RPMI7951 (cell line): ENCODE measurements around a stretch of chr1.

DNA sequence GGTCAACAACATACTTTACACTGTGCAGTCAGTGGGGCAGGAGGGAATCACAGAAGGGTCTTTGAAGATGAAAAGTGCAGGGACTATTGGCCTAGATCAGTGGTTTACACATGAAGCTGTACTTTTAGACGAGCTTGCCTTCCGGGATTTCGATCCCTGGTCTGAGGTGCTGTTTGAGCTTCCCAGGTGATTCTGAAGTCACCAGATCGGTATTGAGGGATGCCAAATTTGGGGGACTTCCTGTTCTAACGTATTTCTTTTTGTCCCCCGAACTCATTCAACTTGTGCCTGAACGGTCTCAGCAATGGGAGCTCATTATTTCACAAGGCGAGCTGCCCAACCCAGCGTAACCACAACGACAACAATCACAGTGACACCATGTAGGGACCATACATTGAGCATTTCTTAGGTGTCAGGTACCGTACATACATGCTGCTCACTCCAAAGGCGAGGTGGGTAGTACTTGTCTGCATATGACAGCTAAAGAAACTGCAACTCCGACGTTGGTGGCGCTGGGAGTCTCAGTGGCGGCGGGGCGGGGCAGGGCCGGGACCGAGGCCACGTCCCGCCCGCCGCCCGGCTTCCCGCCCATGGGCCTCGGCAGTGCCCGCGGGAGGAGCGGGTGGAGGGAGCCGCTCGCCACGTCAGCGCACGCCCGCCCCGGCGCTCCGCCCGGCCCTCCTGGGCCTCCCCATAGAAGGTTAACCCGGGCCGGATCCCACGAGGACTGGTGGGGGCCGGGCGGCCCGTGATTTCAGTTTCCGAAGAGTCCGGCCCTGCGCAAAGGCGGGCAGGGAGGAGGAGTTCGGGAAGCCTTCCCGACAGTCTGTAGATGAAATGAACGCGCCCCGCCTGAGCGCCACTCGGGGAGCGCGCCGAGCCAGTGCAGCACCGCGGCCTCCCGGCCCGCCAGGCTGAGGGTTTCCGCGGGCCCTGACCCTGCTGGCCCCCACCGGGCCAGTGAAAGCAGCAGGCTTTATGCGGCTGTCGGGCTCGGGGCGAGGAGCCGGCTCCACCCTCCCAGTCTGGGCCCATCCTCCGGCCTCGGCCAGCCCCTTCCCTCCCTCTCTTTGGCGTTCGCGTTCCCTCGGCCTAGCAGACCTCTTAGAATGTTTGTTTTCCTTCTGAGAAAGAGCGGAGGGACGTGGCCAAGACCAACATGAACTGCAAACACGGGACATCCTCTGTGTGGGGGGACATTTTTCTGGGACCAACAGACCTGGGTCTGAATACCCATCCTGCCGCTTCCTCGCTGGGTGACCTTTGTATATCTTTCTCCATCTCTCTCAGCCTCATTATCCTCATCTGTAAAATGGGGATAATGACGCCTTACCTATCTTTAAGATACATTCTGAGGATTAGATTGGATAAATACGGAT, 119.8 kb upstream of the JUN start:
- RAMPAGE, long total RNA: no peak

DNA sequence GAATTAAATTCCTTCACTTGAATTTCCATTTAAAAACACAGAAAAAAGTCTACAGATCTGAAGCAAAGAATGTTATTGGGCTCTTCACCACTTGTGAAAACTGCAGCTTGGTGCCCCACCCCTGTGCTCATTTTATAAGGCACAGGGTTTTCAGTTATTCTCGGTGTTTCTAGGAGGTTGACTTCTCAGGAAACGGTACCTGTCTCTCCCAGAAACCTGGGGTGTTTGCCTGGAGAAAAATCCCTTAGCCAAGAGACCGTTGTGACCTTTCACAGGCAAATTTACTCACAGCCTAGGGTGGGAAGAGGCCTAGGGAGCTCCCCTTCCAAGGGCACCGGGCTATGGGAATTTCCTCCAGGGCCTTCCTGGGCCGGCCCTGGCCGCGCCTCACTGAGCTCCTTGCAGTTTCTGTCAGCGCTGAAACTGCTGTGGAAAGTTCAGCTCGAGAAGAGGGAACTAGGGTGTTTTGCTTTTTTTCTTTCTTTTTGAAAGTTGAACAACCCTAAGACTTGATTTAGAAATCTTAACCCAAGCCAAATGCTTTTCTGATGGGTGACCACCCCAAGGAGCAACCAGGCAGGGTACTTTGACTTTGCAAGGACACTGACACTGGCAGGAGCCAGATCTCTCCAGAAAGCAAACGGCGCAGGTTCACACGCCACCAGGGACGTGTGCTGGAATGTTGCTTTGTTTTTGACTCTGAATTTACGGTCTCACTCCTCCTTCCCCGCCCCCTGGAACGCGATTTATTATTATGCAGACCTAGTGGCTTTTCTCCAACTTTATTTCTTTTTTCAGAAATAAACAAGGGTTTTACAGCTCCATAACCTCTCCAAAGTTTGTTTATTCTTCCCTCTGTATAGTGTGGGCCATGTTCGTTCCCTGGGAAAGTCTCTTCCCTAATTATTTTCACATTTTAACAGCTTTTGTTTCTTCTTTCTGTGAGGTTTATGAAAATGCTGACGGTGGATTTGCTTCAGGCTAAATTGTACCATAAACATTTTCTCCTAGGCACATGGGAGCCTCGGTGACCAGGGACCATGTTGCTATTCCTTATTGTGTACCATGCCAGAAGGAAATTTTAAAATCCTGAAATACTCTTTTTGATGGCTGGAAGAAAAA, 229.6 kb upstream of the JUN start:
- RAMPAGE, long total RNA: no peak

- RAMPAGE, long total RNA: no peak
Observed at GRCh38 chr1:59015614-59016246, 231.9 kb upstream of the JUN start.

- RAMPAGE, long total RNA: no peak
Observed at GRCh38 chr1:59020091-59020867, 236.4 kb upstream of the JUN start.

GRCh38 chr1:59043989-59044247, 253.0 kb upstream of the FGGY start:
- RAMPAGE, long total RNA: no peak

DNA sequence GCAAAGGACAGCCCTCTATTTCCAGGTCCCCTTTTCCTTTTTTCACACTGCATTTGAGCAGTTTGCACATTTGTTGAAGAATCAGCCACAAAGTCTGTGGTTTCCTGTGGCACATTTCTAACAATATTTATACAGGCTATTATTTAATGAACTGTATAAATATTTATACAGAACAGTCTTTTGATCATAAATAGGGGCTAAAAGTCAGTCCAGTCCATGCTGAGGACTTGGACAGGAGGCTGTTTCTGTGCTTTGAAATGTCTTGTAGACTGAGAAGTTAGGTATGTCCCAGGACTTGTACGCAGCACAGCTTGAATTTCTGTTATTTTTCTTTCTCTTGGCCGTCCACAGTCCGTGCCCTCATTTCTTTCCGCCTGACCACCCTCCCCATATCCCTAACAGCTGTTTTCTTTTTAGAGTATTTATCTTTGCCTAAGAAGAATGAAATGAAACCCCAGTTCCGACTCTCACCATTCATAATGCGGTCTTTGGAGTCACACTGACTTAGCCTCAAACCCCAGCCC, 19.7 kb downstream of the FGGY start:
- RAMPAGE, long total RNA: no peak

GRCh38 chr1:59543169-59543826, 246.4 kb downstream of the FGGY start:
- RAMPAGE, long total RNA: no peak

- RAMPAGE, long total RNA: no peak
Observed at GRCh38 chr1:59549698-59550545, 253.0 kb downstream of the FGGY start.

DNA sequence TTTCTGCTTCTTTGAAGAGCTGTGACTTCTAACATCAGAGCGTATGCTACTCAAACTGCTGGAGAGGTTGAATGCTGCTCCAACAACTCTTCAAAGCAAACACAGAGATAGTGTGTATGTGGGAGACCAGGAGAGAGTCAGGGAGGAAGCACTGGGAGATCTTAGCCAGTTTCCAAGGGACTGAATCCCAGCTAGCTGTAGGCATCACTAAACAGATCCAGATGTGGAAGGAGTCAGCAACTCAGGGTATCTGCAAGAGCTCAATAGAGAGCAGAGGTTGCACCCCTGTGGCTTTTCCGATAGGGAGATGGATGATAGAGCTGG, 168.9 kb upstream of the HOOK1 start:
- RAMPAGE, long total RNA: no peak

DNA sequence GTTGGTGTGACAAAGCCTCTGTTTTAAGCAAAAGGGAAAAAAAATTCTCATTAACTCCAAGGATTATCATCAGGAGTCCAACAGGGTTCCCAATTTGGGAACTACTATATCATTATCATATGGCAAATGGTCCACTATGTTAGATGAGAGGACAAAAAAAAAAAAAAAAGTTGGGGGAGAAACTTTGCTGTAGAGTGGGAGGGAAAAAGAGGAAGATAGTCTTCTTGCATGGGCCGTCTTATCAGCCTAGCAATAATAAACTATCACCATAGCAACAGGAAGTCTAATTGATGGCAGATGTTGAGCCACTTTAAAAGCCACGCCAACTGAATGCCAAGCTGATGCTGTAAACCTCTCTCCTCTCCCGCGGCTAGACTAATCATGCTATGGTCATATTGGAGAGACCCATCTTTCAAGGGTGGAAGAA, 122.3 kb upstream of the HOOK1 start:
- RAMPAGE, long total RNA: no peak

- RAMPAGE, long total RNA: no peak
Observed at GRCh38 chr1:59743189-59743939, 71.4 kb upstream of the HOOK1 start.

- RAMPAGE, long total RNA: no peak
Observed at GRCh38 chr1:59936205-59936747, 9.7 kb upstream of the CYP2J2 start.

DNA sequence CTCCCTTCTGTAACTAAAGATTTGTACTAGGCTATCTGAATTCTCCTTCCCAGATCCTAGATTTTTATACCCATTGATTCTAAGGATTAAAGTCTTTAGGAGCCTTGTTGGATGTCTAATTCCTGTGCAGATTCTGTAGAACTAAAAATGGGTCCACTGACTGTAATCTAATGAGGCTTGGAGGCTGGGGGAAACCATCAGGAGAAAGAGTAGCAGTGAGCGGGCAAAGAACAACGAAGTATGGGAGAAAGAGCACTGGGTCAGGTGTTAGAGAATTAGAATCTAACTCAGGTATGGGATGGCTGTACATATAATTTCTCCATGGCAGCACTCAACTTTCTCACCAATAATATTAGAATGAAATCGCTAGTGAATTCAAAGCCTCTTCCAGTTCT, 74.3 kb upstream of the C1orf87 start:
- RAMPAGE, long total RNA: no peak

DNA sequence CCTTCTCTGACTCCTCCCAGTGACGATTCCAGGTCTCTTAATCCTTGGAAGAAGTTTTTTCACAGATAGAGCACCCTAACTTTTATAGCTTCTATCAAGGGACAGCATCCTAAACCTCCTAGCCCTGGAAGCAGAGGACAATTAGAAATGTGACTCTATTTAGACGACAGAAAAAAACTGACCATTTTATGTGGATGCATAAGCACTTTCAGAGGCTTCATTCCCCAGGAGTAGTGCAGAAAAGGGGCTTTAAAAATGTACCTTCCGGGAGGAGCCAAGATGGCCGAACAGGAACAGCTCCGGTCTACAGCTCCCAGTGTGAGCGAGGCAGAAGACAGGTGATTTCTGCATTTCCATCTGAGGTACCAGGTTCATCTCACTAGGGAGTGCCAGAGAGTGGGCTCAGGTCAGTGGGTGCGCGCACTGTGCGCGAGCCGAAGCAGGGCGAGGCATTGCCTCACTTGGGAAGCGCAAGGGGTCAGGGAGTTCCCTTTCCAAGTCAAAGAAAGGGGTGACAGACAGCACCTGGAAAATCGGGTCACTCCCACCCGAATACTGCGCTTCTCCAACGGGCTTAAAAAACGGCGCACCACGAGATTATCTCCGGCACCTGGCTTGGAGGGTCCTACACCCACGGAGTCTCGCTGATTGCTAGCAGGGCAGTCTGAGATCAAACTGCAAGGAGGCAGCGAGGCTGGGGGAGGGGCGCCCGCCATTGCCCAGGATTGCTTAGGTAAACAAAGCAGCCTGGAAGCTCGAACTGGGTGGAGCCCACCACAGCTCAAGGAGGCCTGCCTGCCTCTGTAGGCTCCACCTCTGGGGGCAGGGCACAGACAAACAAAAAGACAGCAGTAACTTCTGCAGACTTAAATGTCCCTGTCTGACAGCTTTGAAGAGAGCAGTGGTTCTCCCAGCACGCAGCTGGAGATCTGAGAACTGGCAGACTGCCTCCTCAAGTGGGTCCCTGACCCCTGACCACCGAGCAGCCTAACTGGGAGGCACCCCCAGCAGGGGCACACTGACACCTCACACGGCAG, 416.6 kb upstream of the C1orf87 start:
- RAMPAGE, long total RNA: no peak

DNA sequence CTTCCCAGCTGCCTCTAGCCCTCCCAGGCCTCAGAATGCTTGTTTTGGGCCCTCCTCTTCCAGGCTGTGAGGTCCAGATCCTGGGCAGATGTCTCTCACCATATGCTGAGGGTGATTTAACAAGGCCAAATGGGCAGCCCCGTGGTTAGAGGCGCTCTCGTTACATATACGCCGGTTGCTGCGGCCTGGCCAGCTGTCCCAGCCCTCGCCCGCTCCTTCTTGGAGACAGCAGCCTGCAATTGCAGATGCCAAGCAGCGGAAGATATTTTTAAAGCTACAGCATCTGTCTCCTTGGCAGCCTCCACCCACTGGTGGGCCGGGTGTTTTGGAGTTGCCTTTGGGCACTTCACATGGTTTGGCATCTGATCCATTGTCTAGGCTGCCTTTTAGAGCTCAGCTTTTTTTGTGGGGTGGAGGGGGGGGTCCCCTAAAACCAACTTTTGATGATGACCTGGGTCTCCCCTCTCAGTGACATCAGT, 178.7 kb upstream of the NFIA start:
- RAMPAGE, long total RNA: no peak

DNA sequence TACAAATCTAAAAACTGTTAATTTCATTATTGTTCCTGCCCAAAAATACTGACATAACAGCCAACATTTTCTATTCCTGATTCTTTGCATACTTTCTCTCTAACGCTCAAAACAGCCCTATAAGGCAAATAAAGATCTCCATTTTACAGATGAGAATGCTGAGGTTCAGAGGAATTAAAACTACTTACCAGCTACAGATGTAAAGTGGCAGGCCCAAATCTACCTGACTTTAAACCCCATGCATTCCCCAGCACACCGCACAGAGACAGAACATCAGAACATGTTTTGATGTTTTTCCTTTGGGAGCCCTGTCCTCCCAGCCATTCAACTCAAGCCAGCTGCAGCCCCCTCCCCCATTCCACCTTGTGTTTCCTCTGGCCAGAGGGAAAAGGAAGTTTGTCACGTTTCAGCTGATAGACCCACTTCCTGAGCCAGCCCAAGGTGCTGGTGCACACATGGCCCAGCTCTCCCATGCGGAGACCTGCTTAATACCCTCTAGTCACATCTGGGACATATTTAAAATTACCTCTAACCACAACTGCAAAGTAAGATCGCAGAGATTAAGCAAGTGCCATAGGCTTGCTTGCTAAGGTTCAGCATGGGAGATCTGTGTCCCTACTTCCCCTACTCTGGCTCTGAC, 133.1 kb upstream of the NFIA start:
- RAMPAGE, long total RNA: no peak

DNA sequence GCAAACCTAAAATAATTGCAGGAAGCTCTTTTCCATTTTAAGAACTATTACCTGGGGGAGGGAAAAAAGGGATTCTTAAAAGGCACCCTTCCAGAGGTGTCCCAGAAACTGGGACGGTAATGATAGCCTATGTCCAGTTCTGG, 1.1 kb upstream of the NFIA start:
- RAMPAGE, long total RNA: no peak

DNA sequence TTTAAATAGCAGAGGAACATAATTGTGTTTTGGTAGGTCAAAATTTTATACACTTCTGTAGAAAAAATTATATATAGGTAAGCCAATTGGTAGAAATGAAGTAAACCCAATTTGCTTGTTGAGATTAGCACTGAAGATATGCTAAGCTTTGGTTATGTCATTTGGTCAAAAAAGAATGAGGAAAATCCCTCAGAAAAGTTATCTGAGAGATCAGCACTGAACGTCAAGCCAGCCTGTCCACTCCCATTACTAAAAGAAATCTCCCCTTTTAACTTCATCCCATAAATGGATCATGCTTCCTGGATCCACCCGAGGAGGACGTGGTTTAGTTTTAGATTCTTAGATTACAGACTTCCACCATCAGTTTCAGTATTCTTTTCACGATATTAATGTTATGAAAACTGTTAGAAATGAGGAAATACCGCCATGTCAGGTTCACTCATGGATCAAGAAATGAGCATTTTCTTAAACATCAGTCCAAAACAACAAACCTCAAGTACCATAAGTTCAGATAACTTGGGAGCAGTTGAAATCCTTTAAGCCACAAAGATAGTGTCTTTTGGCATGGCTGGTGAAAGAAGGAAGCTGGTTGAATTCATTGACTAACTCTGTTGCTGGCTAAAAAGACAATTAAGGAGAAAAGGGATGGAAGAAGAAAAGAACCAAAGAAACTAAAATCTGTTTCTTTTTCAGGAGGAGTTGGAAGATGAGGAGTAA, 49.8 kb downstream of the NFIA start:
- RAMPAGE, long total RNA: no peak

DNA sequence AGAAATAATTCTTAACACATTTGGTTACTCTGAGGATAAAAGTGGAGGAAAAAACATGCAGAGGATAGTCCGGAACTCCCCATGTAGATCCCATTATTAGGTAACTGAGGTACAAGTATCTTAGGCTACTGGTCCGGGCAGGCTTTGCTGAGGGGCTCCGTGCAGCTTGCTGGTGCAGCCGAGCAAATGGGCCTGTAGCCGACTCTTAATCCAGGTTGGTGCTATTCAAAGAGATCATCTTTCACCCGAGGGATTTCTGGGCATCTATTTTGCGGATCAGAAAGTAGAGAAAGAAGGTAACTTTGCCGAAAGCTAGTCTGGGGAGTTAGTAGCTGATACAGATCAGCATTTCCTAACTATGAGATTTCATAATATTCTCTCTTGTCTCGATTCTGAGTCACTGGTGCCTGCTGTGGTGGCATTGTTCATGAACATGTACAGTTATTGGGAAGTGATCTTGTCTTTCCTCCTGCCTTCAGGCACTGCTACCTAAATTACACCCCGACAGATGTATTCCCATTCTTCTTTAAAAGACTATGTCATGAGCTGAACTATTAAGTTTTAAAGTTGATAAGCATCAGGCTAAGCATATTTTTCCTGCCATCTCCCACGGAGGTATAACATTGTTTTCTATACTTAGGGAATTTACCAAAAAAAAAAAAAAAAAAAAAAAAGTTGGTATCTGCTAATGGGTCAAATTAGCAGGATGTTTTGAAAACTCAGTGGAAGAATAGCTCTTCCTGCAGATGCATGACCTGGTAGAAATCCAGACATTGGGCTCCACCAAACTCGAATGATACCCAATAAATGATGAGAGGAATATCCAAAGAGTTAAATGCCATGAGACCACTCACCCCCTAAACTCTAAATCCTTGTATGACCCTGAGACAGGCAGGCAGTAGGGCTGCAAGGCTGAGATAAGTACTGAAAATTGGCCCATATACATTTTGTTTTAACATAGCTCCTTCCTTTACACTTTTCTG, 57.2 kb downstream of the NFIA start:
- RAMPAGE, long total RNA: no peak

- RAMPAGE, long total RNA: no peak
Observed at GRCh38 chr1:61221489-61222043, 139.2 kb downstream of the NFIA start.